Keratinocyte (primary cell): ENCODE data around the gene COG8.

DNA sequence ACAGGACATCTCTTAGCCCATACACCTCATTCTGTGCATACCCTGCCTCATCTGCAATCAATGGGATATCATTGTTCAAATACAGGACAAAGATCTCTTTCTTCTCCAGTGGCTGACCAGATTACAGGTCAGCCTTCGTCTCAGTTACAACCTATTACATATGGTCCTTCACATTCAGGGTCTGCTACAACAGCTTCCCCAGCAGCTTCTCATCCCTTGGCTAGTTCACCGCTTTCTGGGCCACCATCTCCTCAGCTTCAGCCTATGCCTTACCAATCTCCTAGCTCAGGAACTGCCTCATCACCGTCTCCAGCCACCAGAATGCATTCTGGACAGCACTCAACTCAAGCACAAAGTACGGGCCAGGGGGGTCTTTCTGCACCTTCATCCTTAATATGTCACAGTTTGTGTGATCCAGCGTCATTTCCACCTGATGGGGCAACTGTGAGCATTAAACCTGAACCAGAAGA is 44.6 kb downstream of the ESRP2 start:
CAGE:
- cytosol, long polyA minus RNA = no peak
- cytosol, long polyA plus RNA = no peak
- long polyA plus RNA = no peak
- nucleus, long polyA minus RNA = no peak
- nucleus, long polyA plus RNA = no peak

DNA sequence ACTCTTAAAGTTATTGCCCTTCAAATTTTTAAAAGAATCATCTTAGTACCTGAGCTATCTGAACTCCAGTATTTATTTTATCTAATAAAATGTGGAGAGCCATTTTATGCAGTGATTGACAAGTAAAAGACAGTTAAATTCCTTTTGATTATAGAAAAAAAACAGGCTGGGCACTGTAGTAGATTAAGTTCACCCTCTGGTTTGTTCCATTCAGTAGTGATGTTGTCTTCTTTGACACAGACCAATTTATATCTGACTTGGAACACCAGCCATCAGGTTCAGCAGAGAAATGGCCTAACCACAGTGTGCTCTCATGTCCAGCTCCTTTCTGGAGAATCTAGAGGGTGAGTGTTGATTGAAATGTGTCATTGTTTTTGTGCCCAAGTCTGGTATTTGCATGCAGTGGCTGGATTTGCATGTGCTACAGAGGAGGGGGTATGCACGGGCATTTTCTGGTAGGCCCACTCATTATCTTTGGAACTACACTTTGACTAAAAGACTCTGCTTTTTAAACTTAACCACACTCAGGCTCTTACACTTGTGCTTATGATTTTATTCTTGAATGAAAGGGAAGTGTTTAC is 21.7 kb downstream of the ESRP2 start:
CAGE:
- cytosol, long polyA minus RNA = no peak
- cytosol, long polyA plus RNA = no peak
- long polyA plus RNA = no peak
- nucleus, long polyA minus RNA = no peak
- nucleus, long polyA plus RNA = no peak

DNA sequence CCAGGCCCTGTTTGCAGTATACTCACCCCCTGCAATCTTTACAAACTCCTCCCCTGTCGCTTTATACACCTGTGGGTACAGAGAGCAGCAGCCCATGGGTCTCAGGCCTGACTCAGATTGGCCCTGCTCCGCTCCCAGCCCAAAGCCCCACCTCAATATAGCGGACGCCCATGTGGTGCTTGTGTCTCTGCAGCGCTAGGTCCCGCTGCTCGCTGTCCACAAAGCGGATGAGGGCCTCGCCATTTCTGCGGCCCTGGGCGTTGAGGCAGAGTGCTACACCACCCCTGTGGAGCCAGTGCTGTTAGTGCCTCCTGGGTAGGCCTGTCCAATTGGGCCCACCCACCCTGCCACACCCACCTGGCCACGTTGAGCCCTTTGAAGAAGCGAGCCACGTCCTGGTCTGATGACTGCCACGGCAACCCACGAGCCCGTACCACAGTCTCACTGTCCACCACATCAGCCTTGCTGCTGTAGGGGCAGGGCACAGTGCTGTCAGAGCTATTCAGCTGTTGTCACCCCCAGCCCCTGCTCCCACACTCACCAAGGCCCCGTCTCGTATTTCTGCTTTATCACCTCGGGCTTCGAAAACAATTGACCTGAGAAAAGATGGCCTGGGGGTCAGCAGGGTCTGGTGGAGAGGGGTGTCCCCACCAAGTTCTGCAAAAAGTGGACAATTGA is 3.6 kb downstream of the ESRP2 start:
CAGE:
- cytosol, long polyA minus RNA = no peak
- cytosol, long polyA plus RNA = no peak
- long polyA plus RNA = no peak
- nucleus, long polyA minus RNA = no peak
- nucleus, long polyA plus RNA = no peak

CAGE:
- cytosol, long polyA minus RNA = no peak
- cytosol, long polyA plus RNA = no peak
- long polyA plus RNA = no peak
- nucleus, long polyA minus RNA = no peak
- nucleus, long polyA plus RNA = no peak
Measured at GRCh38 chr16:68283531-68284516, 19.5 kb downstream of the SLC7A6 start.

DNA sequence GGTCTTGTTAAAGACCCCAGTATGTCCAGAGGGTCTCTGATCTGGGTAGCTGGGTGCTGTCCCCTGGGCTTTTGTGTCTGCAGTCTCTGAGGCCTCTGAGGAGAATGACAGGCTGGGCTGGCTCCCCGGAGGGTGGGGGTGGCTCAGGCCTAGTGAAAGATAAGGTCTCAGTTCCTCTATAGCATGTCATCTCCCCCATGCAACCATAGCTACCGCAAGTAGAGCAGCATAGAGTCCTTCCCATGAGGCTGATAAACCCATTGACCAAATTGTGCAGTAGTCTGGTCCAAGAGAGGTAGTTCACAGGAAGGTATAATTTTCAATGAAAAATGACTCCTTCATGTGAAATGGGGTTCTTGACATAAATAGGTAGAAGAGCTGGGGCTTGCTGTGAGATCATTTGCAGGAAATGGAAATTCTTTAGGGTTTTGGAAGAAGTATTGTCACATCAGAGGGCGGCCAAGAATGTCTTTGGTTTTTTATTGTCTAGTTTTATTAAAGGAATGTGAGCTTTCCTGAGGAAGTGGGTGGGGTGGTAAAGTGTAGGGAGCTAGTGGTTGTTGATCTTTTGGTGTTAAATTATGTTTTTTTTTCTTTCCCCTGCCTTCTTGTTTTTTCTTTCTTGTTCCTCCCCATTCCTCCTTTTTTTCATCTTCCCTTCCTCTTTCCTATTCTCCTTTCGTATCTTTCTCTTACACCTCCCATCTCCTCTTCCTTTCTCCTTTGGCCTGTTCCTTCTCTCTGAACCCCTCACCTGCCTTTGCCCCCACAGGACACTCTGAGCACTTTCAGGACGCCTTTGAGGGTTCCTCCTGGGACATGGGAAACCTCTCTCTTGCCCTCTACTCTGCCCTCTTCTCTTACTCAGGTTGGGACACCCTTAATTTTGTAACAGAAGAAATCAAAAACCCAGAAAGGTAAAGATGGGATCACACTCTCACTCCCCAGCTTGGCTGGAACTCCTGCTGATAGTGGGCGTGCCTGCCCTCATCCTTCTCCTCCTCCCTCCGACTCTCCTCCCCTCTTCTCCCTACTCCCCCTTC is 20.8 kb downstream of the SLC7A6OS start:
CAGE:
- cytosol, long polyA minus RNA = no peak
- cytosol, long polyA plus RNA = no peak
- long polyA plus RNA = no peak
- nucleus, long polyA minus RNA = no peak
- nucleus, long polyA plus RNA = no peak

CAGE:
- cytosol, long polyA minus RNA = no peak
- cytosol, long polyA plus RNA = no peak
- long polyA plus RNA = no peak
- nucleus, long polyA minus RNA = no peak
- nucleus, long polyA plus RNA = no peak
Measured at GRCh38 chr16:68309822-68310139, 965 bp downstream of the SLC7A6OS start.

DNA sequence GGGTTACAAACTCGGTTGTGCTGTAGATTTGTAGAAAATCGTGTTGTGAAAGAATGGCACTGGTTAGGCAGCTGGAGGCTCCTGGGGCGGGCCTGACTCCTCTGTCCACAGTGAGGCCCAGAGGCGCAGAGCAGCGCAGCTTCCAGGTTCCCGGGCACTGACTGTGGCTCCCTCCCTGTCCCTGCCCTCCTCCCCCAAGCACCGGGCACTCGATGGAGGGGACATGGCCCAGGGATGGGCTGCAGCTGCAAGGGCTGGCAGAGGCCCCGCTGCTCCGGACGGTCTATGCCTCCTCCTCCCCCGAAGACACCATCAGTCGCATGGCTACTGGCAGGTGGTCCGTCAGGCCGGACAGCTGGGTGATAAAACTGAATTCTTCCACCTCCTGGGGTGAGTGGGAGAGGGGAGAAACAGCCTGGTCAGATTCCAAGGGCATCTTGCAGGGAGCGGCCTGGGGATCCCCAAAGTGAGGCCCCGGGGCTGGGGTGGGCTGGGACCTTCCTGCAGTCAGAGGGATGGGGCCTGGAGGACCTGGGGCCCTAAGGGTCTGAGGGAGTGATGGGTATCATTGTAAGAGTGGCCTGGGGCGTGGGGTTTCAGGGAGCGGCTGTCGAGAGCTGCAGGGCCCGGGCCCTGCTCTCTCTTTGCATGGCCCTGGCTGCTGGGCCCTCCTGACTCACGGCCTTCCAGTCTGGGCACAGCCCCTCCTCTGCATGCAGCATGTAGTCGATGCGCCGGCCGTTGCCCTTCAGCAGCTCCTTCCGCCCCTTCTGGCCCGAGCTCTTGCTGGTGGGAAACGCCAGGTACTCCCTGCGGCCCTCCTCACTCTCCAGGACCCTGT is 50.3 kb downstream of the PRMT7 start:
CAGE:
- cytosol, long polyA minus RNA = no peak
- cytosol, long polyA plus RNA = no peak
- long polyA plus RNA = no peak
- nucleus, long polyA minus RNA = no peak
- nucleus, long polyA plus RNA = no peak

GRCh38 chr16:68415925-68417109 is 32.0 kb downstream of the SMPD3 start:
CAGE:
- cytosol, long polyA minus RNA = no peak
- cytosol, long polyA plus RNA = no peak
- long polyA plus RNA = no peak
- nucleus, long polyA minus RNA = no peak
- nucleus, long polyA plus RNA = no peak

DNA sequence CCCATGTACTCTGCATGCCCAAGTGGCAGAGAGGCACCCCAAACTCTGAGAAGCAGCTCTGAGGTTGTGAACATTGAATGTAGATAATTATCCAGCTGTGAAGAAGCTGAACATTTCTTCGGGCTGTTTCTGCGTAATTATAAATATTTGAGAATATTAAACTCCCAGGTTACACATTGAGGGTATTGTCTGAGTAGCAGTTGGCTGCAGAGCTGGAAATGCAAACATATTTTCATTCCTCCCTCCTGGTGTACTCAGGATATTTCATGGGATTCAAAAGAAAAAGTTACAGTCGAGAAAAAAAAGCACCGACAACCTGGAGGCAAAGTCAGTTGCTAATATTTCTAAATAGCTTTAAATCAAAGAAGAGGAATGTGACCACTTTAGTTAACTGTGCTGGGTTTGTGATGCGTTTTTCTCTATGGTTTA is 31.5 kb upstream of the ZFP90 start:
CAGE:
- cytosol, long polyA minus RNA = no peak
- cytosol, long polyA plus RNA = no peak
- long polyA plus RNA = no peak
- nucleus, long polyA minus RNA = no peak
- nucleus, long polyA plus RNA = no peak

GRCh38 chr16:68540053-68540317 is 894 bp downstream of the ZFP90 start:
CAGE:
- cytosol, long polyA minus RNA = no peak
- cytosol, long polyA plus RNA = no peak
- long polyA plus RNA = no peak
- nucleus, long polyA minus RNA = no peak
- nucleus, long polyA plus RNA = no peak

CAGE:
- cytosol, long polyA minus RNA = no peak
- cytosol, long polyA plus RNA = no peak
- long polyA plus RNA = no peak
- nucleus, long polyA minus RNA = no peak
- nucleus, long polyA plus RNA = no peak
Measured at GRCh38 chr16:68916370-68916574, 72.9 kb downstream of the TANGO6 start.

CAGE:
- cytosol, long polyA minus RNA = no peak
- cytosol, long polyA plus RNA = no peak
- long polyA plus RNA = no peak
- nucleus, long polyA minus RNA = no peak
- nucleus, long polyA plus RNA = no peak
Measured at GRCh38 chr16:69187264-69188244, 590 bp downstream of the SNTB2 start.

CAGE:
- cytosol, long polyA minus RNA = no peak
- cytosol, long polyA plus RNA = no peak
- long polyA plus RNA = no peak
- nucleus, long polyA minus RNA = no peak
- nucleus, long polyA plus RNA = no peak
Measured at GRCh38 chr16:69264282-69264918, 46.8 kb upstream of the VPS4A start.

DNA sequence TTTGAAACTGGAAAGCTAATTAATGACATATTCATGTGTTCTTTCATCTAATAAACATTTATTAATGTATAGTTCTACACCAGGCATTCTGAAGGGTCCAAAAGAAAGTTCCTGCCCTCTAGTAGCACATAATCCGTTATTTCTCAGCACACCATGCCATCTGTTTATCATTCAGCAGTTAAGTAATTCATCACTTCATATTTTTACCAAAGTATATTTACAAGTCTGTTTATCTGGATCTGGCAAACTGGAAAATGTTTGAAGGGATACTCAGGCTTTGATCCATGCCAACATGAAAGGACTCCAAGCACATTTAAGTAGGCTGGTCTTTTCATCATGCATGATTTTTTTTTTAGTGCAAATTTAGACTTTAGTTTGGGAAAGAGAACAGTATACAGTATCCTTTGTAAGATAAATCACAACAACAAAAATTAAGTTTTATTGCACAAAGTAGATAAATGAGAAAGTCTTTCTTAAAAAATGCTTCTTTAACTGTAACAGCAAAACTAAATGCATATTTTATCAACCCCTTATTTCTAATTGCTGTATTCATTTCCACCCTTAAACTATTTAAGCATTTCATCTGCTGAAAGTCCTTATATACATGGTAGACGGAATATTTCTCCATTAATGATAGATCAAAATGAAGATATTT is 4.0 kb upstream of the VPS4A start:
CAGE:
- cytosol, long polyA minus RNA = start-site peak on the plus strand centred at position 162 of the sequence, 122 bp wide, 8 reads; start-site peak on the plus strand centred at position 304 of the sequence, 5 bp wide, 5 reads
- cytosol, long polyA plus RNA = no peak
- long polyA plus RNA = no peak
- nucleus, long polyA minus RNA = no peak
- nucleus, long polyA plus RNA = no peak

DNA sequence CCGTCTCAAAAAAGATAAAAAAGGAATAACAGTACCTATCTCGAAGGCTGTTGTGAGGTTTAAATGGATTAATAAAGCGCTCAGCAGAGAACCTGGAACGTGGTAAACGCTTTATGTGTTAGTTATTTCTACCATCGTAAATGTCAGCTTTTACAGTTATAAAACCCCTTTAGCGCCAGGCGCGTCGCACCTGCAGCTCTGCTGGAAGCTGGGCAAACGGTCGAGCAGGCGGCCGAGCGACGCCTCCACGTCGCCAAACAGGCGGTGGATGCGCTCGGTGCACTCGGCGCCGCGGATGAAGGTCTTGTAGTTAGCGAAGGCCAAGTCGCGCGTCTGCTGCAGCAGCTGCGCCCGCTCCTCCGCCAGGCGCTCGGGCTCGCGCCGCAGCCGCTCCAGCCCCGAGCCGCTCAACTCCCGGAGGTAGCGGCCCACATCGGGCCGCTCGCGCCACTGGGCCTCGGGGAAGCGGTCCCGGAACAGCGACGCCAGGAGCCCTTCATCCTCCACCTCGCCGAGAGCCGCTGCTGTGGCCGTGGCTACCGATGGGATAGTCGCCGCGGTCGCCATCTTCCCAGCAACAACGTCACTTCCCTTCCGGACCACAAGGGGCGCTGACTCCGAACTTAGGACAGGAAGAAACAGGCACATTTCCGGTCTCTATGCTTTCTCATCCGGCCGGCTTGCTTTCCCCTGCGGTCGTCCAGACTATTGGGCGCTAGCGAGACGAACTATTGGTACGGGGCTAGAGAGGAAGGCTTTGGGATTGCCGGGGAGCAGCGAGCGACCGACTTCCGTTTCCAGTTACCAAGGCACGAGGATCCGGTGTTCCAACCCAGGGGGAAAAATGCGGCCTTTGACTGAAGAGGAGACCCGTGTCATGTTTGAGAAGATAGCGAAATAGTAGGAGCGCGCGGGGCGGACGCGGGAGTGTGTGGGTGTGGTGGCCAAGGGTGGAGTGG is at the start of gene COG8:
TSS of gene COG8 (minus strand) at position 579 of the 959 bp plus-strand sequence.
CAGE:
- cytosol, long polyA minus RNA = start-site peak on the minus strand centred at position 583 of the sequence, 26 bp wide, 43 reads; start-site peak on the plus strand centred at position 705 of the sequence, 9 bp wide, 29 reads; start-site peak on the plus strand centred at position 816 of the sequence, 47 bp wide, 250 reads
- cytosol, long polyA plus RNA = start-site peak on the minus strand centred at position 582 of the sequence, 29 bp wide, 36 and 80 reads in 2 replicates; start-site peak on the plus strand centred at position 775 of the sequence, 130 bp wide, 1,576 and 580 reads in 2 replicates
- long polyA plus RNA = start-site peak on the minus strand centred at position 569 of the sequence, 27 bp wide, 218 and 24 reads in 2 replicates; start-site peak on the plus strand centred at position 766 of the sequence, 143 bp wide, 2,474 and 2,018 reads in 2 replicates
- nucleus, long polyA minus RNA = start-site peak on the minus strand centred at position 589 of the sequence, 15 bp wide, 97 reads; start-site peak on the plus strand centred at position 717 of the sequence, 36 bp wide, 88 reads; start-site peak on the plus strand centred at position 819 of the sequence, 42 bp wide, 246 reads
- nucleus, long polyA plus RNA = start-site peak on the minus strand centred at position 584 of the sequence, 114 bp wide, 236 and 248 reads in 2 replicates; start-site peak on the plus strand centred at position 755 of the sequence, 165 bp wide, 1,340 and 1,813 reads in 2 replicates

DNA sequence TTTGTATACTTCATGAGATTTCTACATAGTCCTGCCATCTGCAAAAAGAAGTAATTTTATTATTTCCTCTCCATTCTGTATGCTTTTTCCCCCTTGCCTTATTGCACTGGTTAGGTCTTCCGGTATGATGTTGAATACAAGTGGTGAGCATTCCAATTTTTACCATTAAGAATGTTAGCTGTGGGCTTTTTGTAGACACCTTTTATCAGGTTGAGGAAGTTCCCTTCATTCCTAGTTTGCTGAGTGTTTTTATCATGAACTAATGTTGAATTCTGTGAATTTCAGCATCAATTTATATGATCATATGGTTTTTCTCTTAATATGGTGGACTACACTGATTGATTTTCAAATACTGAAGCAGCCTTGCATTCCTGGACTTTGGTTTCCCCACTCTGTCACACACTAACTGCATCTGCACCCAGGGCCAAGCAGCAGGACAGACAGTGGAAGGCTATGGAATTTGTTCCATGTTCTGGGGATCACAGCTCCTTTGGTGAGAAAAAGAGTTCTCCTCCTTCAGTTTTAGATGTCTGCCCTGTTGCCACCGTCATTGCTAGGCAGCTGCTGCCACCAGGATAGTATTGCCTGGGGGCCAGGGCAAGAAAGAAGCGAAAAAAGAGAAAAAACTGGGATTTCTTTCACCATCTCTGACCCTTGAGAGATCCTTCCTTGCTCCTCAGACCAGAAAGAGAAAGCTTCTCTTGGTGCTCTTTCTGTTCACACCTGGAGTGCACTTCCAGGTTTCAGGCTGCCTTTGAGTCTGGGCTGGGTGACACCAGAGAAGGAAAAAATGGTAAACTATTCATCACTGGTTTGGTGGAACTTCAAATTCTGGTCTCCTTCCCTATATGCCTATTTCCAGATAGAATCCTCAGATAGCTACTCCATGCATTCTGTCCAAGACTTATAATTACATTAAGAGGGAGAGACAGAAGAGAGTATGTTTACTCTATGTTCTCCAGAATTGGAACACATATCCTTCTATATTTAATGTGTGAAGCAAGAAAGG is 7.7 kb downstream of the TERF2 start:
CAGE:
- cytosol, long polyA minus RNA = no peak
- cytosol, long polyA plus RNA = no peak
- long polyA plus RNA = no peak
- nucleus, long polyA minus RNA = no peak
- nucleus, long polyA plus RNA = no peak

GRCh38 chr16:69417237-69418156 is 6.9 kb upstream of the CYB5B start:
CAGE:
- cytosol, long polyA minus RNA = no peak
- cytosol, long polyA plus RNA = no peak
- long polyA plus RNA = no peak
- nucleus, long polyA minus RNA = no peak
- nucleus, long polyA plus RNA = no peak

GRCh38 chr16:69564727-69565326 is 939 bp upstream of the NFAT5 start:
CAGE:
- cytosol, long polyA minus RNA = no peak
- cytosol, long polyA plus RNA = no peak
- long polyA plus RNA = no peak
- nucleus, long polyA minus RNA = no peak
- nucleus, long polyA plus RNA = no peak

DNA sequence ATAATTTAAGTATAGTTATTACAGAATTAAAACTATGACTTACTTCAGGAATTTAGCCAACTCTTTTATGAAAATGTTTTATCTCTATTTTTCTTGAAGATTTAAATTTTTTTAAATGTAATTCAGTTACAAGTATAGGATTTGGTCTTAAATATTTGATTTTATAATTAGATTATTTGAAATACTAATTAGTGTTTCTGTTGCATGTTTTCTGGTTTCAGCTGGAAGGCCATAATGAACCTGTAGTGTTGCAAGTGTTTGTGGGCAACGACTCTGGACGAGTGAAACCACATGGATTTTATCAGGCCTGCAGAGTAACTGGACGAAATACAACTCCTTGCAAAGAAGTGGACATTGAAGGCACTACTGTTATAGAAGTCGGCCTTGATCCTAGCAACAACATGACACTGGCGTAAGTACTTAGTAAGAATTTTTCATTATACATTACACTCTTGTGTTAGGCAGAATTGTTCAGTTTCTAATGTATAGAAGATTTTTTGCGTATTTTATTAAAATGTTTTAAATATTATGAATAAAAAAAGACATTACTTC is 70.9 kb downstream of the NQO1 start:
CAGE:
- cytosol, long polyA minus RNA = no peak
- cytosol, long polyA plus RNA = no peak
- long polyA plus RNA = no peak
- nucleus, long polyA minus RNA = no peak
- nucleus, long polyA plus RNA = no peak

CAGE:
- cytosol, long polyA minus RNA = no peak
- cytosol, long polyA plus RNA = no peak
- long polyA plus RNA = no peak
- nucleus, long polyA minus RNA = no peak
- nucleus, long polyA plus RNA = no peak
Measured at GRCh38 chr16:69728274-69728952, 2.1 kb upstream of the NQO1 start.